Spleen (tissue), 7 donors: ENCODE measurements around a stretch of chr7.

DNA sequence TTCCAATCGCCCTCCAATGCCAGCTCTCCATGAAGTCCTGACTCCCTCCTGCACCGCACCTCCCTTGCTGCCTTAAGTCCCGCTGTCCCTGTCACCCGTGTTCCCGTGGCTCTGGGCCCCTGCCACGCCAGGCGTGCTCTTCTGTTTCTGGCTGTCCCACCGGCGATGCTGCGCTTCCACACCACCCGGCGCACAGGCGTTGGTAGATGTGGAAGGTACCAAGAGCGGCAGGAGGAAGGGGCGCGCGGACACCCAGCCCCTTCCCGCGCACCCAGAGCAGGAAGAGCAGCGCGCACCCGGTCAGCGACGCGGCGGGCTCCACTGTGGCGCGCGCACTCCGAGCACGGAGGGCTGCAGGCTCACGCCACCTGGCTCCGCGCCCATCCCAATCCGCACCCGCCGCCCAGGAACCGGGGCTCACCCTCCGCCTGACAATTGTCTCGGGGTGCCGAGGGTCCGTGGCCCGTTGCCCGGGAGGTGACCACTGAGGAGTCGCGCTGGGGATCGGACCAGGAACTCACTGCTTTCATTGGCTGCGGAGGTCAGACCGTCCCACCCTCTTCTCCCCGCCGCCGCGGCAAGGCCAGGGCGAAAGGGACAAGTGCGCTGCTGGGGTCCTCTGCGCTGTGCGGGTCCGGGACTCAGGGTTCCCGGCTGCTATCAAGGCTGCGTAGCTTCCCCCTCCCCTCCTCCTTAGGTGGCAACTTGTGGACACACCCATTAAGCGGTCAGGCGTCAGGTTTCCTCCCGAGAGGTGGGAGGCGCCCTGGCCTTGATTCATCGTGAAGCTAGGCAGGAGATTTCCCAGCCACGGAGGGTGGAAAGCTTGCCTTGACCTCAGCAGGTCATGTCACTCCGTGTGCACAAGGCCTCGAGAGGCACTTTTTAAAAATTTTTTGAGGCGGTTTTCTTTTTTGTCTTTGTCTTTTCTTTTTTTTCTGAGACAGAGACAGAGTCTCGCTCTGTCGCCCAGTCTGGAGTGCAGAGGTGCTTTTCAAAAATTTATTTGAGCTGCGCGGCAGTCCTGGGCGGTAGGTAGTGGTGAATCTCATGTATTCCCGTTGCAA, 121.5 kb upstream of the ZNF92 start:
- PRO-cap, 4 experiments = peak in 4 of 4 experiments; most common plus-strand start position 586 of the sequence (in 4); most common minus-strand start position 695 of the sequence (in 4)
- RAMPAGE, long total RNA, 4 experiments = start-site peak on the minus strand in 2 of 4 experiments, centred at positions 633 to 654 of the sequence, 6 to 12 reads per replicate

DNA sequence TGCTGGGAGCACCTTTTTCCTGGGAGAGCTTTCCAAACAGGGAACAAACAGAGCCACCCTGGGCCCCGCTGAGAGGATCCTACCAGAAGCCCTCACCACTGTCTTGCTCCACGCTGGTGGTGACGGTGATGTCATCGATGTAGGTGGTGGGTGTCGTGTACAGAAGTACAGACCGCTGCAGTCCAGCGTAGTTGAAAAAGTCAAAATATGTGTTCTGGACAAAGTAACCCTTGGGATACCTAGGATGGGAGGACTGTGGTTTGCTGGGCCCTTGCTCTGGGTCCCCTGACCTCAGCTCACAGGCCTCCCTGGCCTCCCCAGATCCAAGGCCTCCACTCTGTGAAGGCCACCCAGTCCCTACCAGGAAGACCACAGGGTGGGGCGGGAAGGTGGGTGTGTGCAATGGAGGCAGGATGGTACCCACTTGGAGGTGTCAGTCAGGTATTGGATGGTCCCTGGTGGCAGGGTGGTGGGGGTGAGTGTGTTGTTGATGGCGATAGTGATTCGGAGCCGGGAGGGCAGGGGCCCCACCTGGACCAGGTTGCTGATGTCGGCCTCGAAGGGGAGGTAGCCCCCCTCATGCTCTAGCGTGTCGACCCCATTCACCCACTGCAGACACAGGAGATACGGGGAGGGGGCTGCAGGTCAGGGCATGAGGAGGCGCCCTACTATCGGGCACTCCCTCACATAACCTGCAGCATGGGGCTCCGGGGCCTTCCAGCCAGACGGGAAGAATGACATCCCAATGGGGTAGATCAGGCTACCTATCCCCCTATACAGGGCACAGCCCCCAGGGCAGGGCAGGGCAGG, 2.5 kb downstream of the GUSB start:
- PRO-cap, 4 experiments = no peak in any of the 4 experiments
- RAMPAGE, long total RNA, 4 experiments = no peak in any of the 4 experiments

DNA sequence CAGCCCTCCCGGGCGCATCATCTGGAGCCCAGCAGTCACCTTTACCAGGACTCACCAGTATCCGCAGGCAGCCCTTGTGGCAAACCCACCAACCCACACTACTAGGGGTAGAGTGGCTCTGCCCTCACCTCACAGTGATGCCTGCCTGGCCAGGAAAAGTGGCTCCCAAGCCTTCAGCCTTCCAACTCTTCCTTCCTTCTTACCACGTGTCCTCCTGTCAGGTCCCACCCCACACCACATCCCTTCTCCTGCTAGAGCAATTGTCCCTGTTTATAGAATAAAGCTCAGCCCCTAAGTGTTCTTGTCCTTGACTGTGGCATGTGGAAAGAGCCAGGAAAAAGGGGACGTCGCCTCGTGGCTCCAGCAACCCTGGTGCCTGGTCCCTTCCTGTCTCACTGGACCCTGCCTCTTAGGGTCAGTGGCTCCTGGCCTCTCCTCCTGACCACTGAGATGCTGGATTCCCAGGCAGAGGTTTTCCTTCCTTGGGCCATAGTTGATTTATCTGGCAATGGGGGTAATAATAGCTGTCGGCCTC, 680 bp downstream of the ASL start:
- PRO-cap, 4 experiments = peak in 4 of 4 experiments; most common minus-strand start position 139 of the sequence (in 2)
- RAMPAGE, long total RNA, 4 experiments = no peak in any of the 4 experiments

- PRO-cap, 4 experiments = no peak in any of the 4 experiments
- RAMPAGE, long total RNA, 4 experiments = no peak in any of the 4 experiments
These were observed 38.1 kb downstream of the CRCP start for GRCh38 chr7:66152441-66153373.

GRCh38 chr7:66241027-66241322, 35.8 kb downstream of the TPST1 start:
- PRO-cap, 4 experiments = no peak in any of the 4 experiments
- RAMPAGE, long total RNA, 4 experiments = start-site peak on the plus strand in 1 of 4 experiments, at chr7:66241083-66241181 at its widest, 18 reads per replicate

DNA sequence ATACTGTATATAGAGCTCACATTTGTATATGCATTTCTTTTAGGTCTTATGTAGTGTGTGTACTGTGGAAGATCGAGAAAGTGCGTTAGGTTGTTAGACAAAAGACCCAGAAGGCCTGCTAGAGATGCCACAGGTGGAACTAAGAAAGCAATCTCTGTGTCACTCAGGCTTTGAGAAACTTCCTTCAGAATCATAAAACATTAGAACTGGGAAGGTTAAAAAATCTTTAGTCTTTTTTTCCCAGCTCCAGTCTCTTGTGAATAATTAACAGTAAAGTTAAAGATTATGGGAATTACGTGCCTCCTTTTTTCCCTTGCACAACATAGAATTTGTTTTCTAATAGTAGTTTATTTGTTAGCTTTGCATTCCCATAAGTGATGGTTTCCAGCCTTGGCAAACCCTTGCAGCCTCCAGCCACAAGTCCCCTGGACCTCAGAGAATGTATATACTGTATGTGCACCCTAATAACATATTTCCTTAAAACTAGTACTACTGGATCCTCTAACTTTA, 128.3 kb downstream of the TPST1 start:
- PRO-cap, 4 experiments = no peak in any of the 4 experiments
- RAMPAGE, long total RNA, 4 experiments = no peak in any of the 4 experiments

GRCh38 chr7:66385660-66386245, 180.6 kb downstream of the TPST1 start:
- PRO-cap, 4 experiments = no peak in any of the 4 experiments
- RAMPAGE, long total RNA, 4 experiments = no peak in any of the 4 experiments

DNA sequence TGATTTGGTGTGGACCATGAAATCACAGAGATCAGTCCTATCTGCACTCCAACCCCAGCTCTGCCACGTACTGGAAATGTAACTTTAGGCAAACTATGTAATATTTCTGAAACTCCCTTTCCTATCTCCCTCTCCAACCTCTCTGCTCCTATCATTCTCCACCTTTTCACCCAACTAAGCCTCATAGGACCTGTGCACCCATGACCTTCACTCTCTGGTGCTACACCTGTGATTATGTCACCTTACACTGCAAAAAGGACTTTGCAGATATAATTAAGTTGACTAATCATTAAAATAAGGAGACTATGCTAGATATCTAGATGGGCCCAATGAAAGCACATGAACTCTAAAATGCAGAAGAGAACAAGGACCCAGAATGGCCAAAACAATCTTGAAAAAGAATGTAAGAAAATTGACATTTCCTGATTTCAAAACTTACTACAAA, 48.3 kb upstream of the KCTD7 start:
- PRO-cap, 4 experiments = no peak in any of the 4 experiments
- RAMPAGE, long total RNA, 4 experiments = no peak in any of the 4 experiments

DNA sequence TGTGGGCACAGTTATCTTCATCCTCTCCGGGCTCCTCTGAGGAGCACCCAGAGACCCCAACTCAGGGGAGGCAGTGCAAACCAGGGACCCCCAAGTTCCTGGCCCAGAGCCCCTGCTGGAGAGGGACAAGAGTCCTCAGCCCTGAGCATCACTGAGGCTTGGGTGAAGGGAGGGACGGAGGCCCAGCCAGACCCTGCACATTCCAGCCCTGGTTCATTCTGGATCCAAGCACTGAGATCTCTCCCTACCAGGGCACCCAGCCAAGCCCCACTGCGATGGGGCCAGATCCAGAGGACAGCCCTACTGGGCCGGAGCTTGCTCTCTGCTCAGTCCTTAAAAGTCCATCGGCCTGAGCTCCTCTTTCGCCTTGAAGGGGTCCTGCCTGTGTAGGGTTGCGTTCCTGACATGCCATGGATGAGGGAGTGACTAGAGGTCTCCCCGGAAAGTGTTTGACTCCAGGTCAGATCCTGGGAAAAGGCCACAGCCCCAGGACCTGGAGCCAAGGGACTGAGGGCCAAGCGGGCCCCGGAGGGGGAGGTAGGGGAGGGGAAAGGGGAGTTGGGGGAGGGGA, 40.5 kb upstream of the RABGEF1 start:
- PRO-cap, 4 experiments = peak in 1 of 4 experiments; most common minus-strand start position 220 of the sequence (in 1)
- RAMPAGE, long total RNA, 4 experiments = no peak in any of the 4 experiments

GRCh38 chr7:66996127-66996685, 427 bp upstream of the TYW1 start:
- PRO-cap, 4 experiments = peak in 4 of 4 experiments; most common minus-strand start chr7:66996582 (in 4)
- RAMPAGE, long total RNA, 4 experiments = no peak in any of the 4 experiments

- PRO-cap, 4 experiments = no peak in any of the 4 experiments
- RAMPAGE, long total RNA, 4 experiments = no peak in any of the 4 experiments
These were observed 241.9 kb downstream of the SPDYE21 start for GRCh38 chr7:67518479-67519161.

DNA sequence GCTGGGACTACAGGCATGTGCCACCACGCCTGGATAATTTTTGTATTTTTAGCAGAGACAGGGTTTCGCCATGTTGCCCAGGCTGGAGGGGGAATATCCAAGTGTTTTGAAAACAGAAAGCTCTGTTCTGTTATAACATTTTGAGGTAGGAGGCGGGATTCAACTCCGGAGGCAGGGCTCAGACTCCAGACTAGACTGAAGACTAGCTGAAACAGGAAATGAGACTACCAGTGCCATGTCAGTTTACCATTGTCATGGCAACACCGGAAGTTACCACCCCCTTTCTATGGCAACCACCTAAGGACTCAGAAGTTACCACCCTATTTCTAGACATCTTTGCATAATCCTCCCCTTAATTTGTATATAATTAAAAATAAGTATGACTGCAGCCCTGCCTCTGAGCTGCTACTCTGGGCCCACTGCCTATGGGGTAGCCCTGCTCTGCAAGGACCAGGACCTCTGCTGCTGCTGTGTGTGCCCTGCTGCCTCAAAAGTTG, 1069.0 kb upstream of the AUTS2 start:
- PRO-cap, 4 experiments = no peak in any of the 4 experiments
- RAMPAGE, long total RNA, 4 experiments = no peak in any of the 4 experiments

DNA sequence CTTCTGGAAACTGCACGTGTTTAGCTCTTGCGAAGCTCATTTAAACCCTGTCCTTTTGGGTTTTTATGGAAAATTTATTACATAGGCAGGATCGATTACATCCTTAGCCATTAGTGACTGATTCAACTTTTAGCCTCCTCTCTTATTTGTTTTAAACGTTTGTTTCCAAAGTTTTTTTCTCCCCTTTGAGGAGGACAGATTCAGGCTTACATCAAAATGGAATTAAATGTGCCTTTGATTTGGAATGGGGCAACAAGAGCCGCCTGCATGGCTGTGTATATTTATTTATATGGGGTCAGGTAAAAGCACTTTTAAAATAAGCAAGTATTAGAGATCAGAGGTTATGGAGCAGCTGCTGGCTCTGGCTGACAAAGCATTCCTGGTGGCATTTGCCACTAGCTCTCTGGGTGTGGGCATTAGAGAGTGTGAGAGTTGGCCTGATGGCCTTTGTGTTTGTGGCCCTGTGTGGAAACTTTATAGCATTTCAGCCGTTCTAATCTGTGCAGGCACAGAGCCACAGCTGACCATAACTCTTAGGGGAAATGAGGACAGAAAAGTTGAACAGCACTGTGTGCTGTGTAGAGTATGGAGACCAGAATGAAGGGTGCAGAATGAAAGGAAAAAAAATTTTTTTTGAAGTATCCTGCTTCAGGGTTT, 118.8 kb downstream of the AUTS2 start:
- PRO-cap, 4 experiments = no peak in any of the 4 experiments
- RAMPAGE, long total RNA, 4 experiments = no peak in any of the 4 experiments

DNA sequence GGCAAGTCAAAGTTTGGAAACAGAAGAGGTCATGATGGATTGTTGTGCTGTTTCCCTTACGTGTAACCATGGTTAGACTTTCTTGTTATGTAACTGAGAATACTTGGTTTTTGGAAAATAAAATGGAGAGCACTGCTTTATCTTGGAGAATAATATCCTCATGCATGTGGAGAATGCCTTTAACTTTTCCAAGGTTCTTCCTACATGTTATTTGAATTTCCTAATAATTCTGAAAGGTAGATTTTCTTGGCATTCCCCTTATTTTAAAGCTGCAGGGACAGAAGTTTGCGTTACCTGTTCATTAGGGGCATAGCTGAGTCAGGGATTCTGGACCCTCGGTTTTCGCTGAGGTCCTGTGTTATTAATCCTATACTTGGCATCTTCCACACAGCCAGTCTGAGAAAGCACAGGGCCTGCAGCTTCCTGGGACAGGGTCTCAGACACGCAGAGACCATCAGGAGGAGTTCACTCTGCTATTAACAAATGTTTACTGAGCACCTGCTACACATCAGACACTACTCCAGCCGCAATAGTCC, 634.5 kb upstream of the GALNT17 start:
- PRO-cap, 4 experiments = no peak in any of the 4 experiments
- RAMPAGE, long total RNA, 4 experiments = no peak in any of the 4 experiments

DNA sequence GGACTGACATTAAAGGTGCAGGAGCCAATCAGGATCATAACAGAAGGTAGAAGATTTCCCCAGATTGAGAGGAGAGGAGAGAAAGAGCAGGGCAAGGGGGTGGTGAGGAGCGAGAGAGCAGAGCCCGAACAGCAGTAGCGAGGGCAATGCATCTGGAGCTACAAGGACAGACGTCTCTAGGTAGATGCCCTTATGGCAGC, 625.9 kb upstream of the GALNT17 start:
- PRO-cap, 4 experiments = peak in 4 of 4 experiments; most common plus-strand start position 113 of the sequence (in 4)
- RAMPAGE, long total RNA, 4 experiments = no peak in any of the 4 experiments

DNA sequence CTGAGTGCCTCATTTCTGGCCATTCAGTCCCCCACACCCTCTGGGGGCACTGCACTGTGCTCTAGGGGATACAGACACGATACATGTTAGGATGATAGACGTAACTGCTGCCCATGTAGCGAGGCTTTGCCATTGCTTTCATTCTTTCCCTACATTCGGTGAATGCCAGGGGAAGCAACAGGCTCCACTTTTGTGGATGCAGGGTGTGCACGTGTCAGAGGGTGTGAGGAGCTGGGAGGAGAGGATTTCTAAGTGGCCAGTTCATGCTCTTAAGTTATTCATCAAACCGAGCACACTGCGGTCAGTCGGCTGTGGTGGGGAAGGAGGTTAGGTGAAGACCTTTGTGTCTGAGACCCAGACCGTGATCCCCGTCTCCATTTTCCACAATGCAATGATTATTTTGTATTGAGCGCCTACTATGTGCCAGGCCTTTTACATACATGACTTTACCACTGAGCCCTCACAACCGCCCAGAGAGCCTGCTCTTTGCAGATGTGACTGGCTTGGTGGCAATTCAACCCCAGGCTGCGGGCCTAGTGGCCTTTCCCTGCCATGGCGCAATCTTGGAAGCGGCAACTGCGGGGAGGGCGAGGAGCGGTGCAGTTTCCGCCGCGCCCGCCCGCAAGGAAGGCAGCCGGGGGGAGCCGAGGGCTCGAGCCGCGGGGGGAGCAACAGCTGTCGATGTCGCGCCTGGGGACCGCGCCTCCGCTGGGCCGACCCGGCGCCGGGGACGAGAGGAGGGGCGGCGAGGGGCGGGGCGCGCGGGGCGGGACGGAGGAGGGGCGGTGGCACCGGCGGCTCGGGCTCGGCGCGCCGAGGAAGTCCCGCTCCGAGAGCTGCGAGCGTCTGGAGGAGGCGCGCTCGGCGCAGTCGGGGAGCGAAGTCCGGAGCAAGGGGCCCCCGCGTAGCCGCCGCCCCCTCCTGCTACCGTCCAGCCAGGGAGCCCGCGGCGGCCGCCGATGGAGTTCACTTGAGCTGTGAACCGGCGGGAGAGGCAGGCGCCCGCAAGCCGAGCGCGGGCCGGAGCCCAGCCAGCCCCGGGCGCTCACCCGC, 438.4 kb upstream of the GALNT17 start:
- PRO-cap, 4 experiments = peak in 4 of 4 experiments; most common plus-strand start position 832 of the sequence (in 4); most common minus-strand start position 710 of the sequence (in 4)
- RAMPAGE, long total RNA, 4 experiments = no peak in any of the 4 experiments

- PRO-cap, 4 experiments = no peak in any of the 4 experiments
- RAMPAGE, long total RNA, 4 experiments = no peak in any of the 4 experiments
These were observed 355.0 kb upstream of the GALNT17 start for GRCh38 chr7:70776674-70777522.

DNA sequence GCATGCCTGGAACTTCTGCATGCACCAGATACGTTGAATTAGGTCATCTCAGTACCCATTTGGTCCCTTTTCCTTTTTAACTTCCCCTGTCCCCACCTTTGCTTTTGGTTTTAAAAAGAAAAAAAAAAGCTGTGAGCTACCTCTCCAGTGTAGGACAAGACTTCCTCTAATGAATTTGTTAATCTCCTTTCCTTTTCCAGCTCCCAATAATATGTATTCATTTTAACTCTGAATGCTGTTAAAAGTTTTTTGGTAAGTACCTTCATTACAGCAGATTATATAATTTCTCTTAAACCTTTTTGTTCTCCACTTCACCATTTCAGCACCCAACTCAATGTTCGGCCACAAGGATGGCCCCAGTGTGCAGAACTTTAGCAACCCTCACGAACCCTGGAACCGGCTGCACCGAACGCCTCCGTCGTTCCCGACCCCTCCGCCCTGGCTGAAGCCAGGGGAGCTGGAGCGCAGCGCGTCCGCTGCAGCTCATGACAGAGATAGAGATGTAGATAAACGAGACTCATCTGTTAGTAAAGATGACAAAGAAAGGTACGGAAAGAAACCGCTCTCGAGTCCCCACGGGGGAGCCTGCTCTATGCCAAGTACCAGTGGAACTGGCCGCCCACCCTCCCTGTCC, 344.9 kb upstream of the GALNT17 start:
- PRO-cap, 4 experiments = no peak in any of the 4 experiments
- RAMPAGE, long total RNA, 4 experiments = no peak in any of the 4 experiments

DNA sequence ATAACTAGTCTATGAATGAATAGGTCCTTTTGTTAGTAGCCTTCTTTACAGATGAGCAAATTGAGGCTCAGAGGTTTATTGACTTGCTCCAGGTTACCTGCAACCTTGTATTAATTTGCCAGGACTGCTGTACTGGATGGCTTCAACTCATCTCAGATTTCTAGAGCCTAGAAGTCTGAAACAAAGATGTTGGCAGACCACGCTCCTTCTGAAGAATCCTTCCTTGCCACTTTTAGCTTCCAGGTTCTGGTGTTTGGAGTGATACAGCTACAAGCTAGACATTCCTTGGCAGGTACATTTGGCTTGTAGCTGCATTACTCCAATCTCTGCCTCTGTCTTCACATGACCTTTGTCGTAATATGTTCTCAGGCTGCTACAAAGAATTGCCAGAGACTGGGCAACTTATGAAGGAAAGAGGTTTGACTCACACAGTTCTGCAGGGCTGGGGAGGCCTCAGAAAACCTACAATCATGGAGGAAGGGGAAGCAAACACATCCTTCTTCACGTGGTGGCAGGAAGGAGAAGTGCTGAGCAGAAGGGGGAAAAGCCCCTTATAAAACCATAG, 146.3 kb downstream of the GALNT17 start:
- PRO-cap, 4 experiments = no peak in any of the 4 experiments
- RAMPAGE, long total RNA, 4 experiments = no peak in any of the 4 experiments

DNA sequence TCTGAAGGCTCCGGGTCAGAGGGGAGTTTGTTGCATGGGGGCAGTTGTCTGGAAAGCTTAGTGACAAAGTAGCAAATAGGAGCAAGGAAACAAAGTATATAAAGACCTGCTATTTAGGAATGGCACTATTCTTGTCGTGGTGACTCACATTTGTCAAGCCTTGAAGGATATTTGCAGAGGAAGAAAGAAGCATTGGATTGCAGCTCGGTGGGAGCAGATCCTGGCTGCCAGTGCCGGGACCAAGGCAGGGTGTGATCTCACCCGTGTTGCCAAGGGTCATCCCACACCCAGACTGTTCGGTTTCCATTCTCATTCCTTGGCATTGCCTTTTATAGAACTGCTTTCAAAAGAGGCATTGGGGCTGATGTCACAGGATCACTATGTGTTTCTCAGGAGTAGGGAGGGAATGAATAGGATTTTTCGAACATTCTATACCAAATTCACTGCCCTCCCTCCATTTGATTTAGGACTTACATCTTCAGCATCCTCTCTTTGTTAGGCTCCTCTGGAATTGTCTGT, 176.2 kb downstream of the GALNT17 start:
- PRO-cap, 4 experiments = no peak in any of the 4 experiments
- RAMPAGE, long total RNA, 4 experiments = no peak in any of the 4 experiments